Placental pericyte (primary cell): ENCODE data around the gene KLHL18.

DNA sequence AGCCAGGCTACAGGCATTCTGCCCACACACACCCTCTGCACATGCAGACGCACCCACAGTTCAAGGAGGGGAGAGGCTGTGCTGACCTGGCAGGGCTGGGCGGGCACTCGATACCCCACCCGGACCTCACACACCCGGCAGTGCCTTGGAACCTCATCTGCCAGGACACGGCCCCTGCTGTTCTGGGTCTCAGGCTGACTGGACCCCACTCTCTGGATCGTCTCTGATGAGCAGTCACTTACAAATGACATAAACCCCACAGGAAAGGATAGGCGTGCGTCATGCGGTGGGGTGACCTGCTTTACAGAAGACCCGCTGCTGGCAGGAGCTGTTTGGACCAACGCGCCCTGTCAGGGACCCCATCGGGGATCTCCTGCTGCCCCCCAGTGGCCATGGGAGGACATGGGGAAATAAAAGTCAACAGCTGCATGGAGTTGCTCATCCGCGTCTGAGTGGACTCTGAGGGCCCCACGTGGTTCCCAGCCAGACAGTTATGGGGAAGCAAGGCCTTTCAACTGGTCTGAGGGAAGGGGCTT, 31.9 kb downstream of the PTH1R start:
- CAGE, long polyA plus RNA: no peak

GRCh38 chr3:46913538-46914071, 36.1 kb downstream of the PTH1R start:
- CAGE, long polyA plus RNA: no peak

- CAGE, long polyA plus RNA: no peak
Measured at GRCh38 chr3:46925632-46926744, 48.5 kb downstream of the PTH1R start.

DNA sequence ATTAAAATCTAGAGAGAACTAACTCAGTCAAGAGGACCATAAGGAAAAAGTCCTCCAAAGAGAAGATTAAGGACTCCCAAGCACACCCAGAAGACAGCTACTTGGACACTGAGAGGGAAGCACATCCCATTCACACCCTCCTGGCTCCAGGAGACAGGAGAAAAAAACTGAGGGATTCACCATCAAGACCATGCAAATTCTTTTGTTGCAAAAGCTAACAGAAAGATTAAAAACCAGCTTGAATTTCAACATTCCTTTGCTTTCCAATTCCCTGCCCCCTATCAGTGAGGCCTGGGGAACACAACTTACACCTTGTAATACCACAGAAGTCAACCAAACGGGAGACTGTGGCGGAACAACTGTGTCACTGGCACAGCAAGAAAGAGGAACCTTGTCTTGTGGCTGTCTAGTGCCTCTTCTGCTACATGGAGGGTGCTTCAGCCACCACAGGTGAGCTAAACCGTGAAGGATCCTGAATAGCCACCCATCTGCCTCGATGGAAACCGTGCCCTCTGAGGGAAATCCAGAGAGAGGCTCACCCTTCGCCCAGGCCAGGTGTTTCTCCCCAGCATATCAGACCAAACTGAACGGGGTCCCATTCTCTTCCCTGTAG, 11.5 kb downstream of the CCDC12 start:
- CAGE, long polyA plus RNA: no peak

GRCh38 chr3:46970395-46970766, 6.2 kb downstream of the CCDC12 start:
- CAGE, long polyA plus RNA: no peak

GRCh38 chr3:46998675-46999519, 19.4 kb downstream of the NBEAL2 start:
- CAGE, long polyA plus RNA: no peak

- CAGE, long polyA plus RNA: no peak
Measured at GRCh38 chr3:47002869-47003284, 23.4 kb downstream of the NBEAL2 start.

GRCh38 chr3:47006255-47007098, 27.0 kb downstream of the NBEAL2 start:
- CAGE, long polyA plus RNA: no peak

- CAGE, long polyA plus RNA: no peak
Measured at GRCh38 chr3:47009462-47010569, 30.4 kb downstream of the NBEAL2 start.

GRCh38 chr3:47282386-47283616, at the start of gene KLHL18:
TSS of gene KLHL18 (plus strand) at chr3:47282944.
- CAGE, long polyA plus RNA: no peak

- CAGE, long polyA plus RNA: no peak
Measured at GRCh38 chr3:47380235-47380479, 664 bp upstream of the PTPN23 start.

- CAGE, long polyA plus RNA: no peak
Measured at GRCh38 chr3:47422030-47422364, 41.2 kb downstream of the PTPN23 start.

GRCh38 chr3:47481755-47482802, 6.3 kb upstream of the SCAP start:
- CAGE, long polyA plus RNA: no peak

DNA sequence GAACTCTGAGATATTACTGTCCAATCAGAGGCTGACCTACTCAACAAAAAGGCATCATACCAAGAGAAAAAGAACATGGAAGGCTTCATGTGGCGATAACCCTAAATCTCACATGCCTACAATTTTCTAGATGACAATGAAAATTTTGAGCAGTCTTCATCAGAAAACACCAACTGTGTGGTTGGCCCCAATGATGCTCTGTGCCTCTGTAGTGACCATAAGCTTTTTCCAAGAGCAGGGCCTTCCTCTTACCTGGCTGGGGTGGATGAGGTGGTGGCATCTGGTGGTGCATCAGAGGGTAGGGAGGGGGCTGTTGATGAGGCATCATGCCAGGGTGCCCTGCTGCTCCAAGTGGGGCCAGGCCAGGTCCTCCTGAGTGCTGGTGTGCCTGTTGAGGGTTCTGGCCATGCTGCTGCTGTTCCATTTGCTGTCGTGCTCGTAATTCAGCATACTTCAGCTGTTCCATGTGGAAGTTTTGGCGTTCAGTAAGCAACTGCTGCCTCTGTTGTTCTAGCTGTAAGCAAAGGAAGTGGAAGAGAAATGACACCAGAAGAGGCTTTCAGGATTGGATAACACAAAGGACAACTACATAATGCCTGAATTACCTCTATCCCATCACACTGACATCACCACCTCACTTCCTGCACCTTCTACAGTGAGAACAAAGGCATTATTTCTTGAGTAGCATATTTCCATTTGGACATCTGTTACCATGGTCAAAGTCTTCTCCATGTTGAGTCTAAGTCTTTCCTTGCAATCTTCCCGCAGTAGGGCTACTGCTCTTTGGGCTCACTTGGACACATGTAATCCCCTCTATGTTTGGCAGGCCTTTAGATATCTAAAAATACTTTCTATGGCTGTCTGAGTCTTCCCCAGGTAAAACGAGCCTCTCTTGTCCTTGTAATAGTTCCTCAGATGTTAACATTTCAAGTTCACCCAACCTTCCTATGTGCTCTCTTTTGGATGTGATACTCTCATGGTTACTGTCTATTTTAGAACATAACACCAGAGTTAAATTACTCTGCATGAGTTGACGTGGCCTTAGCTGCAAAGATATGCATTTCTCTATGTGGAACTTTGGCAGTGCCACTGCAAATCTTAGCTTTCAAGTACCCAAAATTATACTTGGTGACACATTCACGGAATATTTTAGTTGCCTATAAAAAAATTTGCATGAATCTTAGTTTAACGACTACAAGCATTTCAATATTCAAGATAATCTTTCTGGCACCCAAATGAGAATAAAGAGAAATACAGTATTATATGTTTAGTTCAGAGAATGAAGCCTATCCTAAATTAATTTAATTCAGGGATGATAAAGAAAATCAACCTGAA, 31.6 kb upstream of the CSPG5 start:
- CAGE, long polyA plus RNA: no peak

GRCh38 chr3:47634919-47635932, 56.6 kb upstream of the CSPG5 start:
- CAGE, long polyA plus RNA: no peak

DNA sequence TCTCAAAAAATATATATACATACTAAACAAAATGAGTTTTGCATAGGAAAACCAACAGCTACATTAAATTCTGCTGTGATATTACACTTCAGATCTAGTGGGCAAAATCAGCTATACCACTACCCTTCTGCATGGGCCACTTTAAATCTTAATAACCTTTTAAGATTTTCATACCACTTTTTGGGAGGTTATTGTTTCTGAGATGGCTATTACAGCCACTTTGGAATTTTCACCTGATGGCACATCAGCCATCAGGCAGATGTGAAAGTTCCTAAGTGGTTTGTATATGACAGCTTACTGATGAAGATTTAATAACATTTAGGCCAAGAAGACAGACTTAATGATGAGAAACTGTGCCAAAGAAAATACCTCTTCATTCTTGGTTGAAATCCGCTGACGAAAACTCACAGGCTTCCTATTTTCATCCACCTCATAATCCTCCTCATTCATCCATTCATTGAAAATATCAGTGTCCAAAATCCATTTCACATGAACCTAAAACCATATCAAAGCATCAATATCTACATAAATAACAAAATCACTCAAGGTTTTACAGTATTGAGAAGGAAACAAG, 71.3 kb downstream of the SMARCC1 start:
- CAGE, long polyA plus RNA: no peak

- CAGE, long polyA plus RNA: no peak
Measured at GRCh38 chr3:47777913-47778314, 3.8 kb downstream of the SMARCC1 start.

DNA sequence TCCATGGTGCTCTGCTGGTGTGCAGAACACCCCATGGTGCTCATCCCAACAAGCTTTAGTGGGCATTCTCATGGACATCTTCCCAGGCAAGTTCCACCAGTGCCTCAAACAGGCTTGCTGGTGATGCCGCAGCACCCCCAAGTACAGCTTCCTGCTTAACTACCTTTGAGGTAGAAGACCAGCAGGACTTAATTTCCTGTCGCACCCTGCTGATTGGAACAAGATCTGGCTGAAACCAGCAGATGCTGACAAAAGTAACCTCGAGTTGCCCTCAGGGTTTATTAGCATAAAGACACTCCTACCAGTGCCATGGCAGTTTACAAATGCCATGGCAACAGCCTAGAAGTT, 54.5 kb downstream of the MAP4 start:
- CAGE, long polyA plus RNA: no peak

DNA sequence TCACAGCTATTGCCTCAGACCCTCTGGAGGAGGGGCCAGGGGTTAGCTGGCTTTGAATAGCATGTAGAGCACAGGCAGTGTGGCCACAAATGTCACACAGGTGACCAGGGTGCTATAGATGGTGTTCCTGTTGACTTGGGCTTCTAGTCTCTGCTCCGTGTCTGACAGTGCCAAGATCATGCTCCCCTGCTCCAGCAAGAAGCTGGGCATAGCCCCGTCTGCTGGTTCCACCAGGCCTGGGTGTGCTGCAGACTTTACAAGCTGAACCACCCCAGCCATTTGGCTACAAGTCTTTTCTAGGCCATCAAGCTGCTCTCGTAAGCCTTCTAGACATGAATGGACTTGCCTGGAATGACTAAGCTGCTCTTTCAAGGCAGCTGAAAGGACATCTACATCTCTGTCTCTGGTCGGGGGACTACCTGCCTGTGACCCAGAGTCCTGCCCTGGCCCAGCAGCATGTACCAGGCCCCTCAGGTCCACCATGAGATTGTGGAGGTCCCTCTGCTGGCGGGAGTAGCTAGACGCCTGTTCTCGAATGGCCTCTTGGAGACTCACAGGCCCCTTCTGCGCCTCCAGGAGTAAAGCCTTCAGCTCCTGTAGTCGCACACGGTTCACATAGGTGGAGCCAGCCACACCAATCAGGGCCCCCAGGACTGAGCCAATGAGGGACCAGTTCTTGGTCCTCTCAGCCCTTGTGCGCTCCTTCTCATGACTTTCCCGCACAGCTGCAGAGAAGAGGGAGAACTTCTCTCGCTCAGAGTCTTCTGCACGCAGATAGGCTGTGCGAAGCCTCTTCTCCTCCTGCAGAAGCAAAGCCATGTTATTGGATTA, 2.7 kb upstream of the PLXNB1 start:
- CAGE, long polyA plus RNA: no peak

- CAGE, long polyA plus RNA: no peak
Measured at GRCh38 chr3:48440394-48441139, 510 bp downstream of the TMA7 start.